Islet of Langerhans (tissue), 1 donor: Measurements from ENCODE around the genes SLC29A1, TMEM151B and CDC5L.

GRCh38 chr6:44051523-44051969, 75.7 kb downstream of the MRPL14 start:
- RRBS = 93% methylated on average over 2 of the region's 4 CpGs

GRCh38 chr6:44084394-44085192, 42.7 kb downstream of the MRPL14 start:
- RRBS = no CpG with 5 or more reads among the region's 9 CpGs

- RRBS = 44% methylated on average over 1 of the region's 8 CpGs
Measured at GRCh38 chr6:44104379-44105213, 22.7 kb downstream of the MRPL14 start.

- RRBS = no CpG with 5 or more reads among the region's 4 CpGs
Measured at GRCh38 chr6:44134781-44135276, 7.5 kb downstream of the TMEM63B start.

DNA sequence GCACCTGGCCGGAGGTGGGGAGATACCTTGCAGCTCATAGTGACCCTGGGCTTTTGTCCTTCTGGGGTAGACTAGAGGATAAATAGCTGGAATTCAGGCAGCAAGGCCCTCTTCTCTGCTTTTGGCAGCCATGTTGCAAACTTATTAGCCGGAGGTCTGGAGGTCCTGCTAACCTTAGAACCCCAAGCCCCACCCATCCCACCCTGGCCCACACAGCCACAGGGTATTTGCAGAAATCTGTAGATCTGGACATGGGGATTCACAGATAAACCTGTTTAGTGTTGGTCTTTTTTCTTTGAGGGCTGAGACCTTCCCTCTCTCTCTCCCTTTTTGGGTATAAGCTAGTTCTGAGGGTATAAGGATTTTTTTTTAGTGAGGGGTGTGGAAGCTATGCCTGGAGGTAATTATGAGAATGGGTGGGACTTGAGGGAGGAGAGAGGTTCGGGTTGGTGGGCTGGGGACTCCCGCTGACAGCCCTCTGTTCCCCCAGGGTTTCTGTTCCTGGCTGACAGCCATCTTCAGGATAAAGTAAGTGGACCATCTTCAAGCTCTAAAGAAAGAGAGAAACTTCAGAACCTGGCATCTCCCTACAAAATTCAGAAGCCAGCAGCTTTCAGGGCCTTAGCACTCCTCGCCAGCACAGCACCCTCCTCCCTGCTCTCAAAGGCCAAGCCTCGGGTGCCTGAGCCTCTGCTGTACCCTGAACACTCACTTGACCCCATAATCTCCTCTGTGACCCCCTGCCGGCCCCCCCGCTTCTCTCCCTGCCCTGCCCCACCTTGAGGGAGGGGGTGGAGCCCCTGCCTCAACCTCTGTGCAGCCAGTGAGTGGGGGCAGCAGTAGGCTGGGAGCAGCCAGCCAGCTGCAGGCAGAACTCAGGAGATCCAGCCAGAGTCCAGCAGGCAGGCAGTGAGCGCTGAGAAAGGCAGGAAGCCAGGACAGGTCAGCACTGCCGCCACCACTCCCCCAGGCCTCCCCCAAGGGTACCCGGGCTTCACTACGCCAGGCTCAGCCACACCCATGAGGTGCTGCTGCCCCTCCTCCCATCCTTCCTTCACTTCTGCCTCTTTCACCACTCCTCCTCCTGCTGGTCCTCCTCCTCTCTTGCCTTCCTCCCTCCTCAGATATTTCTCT, 11.0 kb downstream of the TMEM63B start:
- RRBS = no CpG with 5 or more reads among the region's 12 CpGs

DNA sequence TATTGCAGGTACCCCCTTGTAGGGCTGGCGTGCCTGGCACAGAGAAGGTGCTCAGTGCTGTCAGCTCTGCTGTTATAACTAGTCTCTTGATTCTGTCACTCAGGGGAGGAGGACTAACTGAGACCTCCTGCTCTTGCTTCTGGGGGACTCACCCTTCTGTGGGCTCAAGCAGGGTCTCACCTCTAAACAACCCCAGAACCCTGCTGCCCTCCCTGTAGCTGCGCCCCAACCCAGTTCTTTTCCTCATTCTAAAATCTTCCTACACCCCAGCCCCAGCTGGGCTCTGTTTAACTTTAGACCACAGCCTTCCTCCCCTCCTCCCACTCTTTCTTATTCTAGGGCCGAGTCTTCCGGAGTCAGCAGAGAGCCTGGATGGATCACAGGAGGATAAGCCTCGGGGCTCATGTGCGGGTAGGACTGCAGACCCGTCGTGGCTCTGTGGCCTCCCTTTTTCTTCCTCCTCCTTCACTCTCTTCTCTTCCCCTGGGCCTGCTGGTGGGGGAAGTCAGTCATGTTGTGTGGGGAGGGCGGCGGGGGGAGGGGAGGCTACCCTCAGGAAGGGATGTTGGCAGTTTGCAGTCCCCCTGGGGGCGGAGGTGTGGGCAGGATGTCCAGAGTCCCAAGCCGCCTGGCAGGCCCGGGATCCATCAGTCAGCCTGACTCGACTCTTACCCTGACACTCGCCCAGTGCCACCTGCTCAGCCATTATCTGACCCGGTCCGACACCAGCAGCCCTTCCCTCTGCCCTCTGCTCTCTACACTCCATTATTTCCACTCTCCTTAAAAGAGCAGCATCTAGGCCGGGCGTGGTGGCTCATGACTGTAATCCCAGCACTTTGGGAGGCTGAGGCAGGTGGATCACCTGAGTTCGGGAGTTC, 8.0 kb downstream of the CAPN11 start:
- RRBS = 71% methylated on average over 6 of the region's 20 CpGs

GRCh38 chr6:44221149-44222175, 1.9 kb upstream of the SLC29A1 start:
- RRBS = no CpG with 5 or more reads among the region's 5 CpGs

DNA sequence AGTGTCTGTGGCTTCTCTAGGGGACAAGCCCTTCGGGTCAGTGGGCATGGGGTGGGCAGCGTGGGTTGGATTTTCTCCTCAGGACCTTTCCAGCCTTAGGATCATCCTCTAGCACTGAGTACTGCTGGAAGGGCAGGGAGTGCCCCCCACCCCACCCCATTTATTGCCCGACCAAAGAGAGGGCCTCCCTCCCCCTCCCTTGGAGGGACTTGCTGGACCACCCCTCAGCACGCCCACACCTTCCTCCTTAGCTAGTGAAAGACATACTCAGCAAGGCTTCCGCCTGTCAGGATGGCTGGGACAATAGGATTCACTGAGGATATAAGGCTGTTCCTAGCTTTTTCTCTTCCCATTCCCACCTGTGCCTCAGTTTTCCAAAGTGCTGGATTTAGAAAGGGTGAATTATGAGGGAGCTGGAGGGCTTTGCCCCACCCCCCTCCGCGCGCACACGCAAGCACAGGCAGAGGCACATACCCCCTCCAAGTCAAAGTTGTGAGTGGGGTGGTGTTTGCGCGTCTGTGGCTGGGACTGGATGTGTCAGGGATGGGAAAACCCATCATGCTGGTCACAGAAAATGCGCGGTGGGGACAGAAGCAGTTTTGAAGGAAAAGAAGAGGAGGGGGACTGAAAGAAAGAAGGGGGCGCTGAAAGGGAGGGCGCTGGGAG, 783 bp upstream of the SLC29A1 start:
- RRBS = no CpG with 5 or more reads among the region's 15 CpGs

DNA sequence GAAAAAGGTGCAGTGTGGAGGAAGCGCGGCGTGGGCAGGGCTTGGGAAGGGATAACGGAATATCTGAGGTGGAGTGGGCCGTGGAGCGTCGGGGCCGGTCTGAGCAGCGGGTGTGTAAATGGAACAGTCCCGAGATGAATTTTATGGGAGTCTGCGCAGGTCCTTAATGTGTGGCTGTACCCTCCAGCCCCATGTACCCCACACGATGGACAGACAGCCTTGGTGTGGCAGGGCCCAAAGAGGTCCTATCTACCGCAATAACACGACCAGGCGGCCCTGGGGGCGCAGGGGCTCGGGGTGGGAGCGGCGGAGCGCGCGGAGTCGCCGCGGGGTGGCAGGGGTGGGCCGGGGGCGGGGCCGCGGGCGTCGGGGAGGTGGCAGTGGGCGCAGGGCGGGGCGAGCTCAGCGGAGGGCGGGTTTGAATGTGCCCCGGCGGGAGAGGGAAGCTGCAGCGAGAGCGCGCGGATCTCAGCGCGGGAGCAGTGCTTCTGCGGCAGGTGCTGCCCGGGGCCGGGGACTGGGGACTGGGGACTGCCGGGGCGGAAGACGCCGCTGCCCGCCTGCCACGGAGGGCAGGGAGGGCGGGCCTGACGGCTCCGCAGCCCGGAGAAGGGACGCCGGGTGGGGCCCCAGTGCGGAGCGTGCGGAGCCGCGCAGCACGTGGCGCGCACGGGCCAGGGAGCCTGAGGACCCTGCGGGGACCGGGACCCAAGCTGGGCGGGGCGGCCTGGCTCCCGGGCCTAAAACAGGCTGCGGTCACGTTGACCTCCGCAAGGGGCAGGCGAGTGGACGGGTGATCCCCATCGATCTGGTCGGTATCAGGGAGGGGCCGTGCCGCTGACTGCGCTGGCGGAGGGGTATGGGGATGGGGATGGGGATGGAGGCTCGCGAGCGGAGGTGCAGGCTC, at the start of gene SLC29A1:
Gene SLC29A1, plus strand, starts transcription at position 451 of the 907 bp plus-strand sequence.
- RRBS = 3% methylated on average over 38 of the region's 87 CpGs

- RRBS = no CpG with 5 or more reads among the region's 12 CpGs
Measured at GRCh38 chr6:44224052-44224708, 785 bp downstream of the SLC29A1 start.

GRCh38 chr6:44249016-44249927, 2.4 kb downstream of the HSP90AB1 start:
- RRBS = no CpG with 5 or more reads among the region's 12 CpGs

DNA sequence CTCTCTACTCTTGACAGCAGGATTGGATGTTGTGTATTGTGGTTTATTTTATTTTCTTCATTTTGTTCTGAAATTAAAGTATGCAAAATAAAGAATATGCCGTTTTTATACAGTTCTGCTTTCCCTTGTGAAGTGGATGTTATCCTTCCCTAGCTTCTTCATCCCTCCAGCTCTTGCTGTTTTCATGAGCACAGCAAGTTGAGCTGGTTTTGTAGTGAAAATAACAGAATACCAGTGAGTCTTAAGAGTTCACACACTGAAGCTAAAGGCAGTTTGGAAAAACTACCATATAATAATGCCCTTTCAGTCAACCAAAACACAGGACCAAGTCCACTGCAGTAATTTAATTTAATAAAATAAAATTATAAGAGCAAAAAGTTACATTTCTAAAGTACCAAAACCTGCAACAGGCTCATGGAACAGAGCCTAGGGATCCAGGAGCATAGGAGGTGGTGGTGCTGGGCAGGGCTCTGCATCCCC, 3.5 kb downstream of the SLC35B2 start:
- RRBS = no CpG with 5 or more reads among the region's 1 CpG

- RRBS = no CpG with 5 or more reads among the region's 4 CpGs
Measured at GRCh38 chr6:44258022-44258216, 591 bp upstream of the SLC35B2 start.

- RRBS = 3% methylated on average over 30 of the region's 74 CpGs
Measured at GRCh38 chr6:44269823-44270907, at the start of gene TMEM151B. Gene TMEM151B, plus strand, starts transcription at chr6:44270450.

DNA sequence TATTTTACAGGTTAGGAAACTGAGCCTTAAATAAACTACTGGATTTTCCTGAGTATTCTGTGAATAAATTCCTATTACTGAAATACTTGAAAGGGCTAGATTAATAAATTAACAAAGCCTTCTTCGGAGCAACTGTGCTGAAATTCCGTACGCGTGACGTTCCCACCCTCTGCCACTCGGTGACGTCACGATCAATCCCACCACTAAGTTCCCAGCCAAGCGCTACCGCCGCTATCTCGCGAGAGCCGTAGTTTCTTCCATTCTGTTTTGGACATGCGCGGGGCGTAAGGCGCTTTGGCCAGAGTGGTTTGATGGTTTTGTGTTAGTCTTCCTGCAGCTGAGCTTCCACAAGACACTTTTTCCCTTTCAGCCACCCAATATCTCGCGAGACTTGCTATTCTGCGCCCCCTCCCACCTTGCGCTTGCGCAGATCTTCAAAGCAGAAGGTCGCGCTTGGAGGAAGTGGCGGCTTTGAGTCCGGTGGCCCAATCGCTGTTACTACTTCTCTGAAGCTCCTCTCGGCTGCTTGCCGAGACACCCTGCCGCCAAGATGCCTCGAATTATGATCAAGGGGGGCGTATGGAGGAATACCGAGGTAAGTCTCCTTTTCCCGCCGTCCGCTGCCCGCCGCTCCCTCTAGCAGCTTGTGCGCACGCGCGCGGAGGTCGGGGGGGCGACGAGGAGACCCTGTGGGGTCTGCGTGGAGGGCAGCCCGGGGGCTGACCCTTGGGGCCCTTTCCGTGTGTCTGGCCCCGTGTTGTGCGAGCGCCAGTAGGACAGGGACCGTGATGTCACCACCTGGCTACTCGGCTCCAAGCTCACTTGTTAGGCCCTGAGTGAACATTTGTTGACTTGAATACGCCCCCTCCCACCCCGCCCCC, at the start of gene CDC5L:
Gene CDC5L, plus strand, starts transcription at position 433 of the 881 bp plus-strand sequence.
- RRBS = no CpG with 5 or more reads among the region's 57 CpGs

GRCh38 chr6:44396795-44397287, 9.3 kb downstream of the CDC5L start:
- RRBS = no CpG with 5 or more reads among the region's 5 CpGs

DNA sequence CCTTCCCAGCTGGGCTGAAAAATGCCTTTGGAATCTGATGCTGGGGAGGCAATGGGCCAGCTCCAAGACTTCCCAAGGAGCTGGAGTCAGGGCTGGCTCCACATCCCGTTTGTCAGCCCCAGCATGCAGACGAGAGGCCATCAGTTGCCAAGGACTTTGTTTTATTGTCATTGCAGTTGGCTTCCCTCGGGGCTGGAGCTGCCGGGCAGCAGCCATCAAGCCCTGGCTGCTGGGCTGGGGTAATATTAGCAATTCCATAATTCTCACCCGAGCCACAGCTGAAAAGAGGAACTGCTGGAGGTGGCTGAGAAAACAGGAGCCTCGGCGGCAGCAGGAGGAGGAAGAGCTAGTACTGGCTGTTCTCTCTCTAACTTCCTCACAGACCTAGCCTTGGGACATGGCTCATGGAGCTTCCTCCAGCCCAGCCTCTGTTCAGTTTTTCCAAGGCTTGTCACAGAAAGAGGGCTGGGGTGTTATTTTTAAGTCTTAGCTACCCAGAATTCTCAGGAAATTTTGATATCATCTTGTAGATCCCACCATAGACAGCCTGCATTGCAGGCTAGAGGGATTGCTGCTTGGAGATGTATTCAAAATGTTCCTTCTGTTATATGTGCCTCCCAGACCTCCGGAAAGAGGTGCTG, 182.6 kb downstream of the CDC5L start:
- RRBS = no CpG with 5 or more reads among the region's 8 CpGs

- RRBS = no CpG with 5 or more reads among the region's 25 CpGs
Measured at GRCh38 chr6:45176210-45176622, 151.9 kb upstream of the RUNX2 start.

- RRBS = no CpG with 5 or more reads among the region's 4 CpGs
Measured at GRCh38 chr6:45436704-45437199, 59.0 kb upstream of the SUPT3H start.

- RRBS = no CpG with 5 or more reads among the region's 7 CpGs
Measured at GRCh38 chr6:45613772-45614083, 236.0 kb upstream of the SUPT3H start.